ENCODE measurements around a stretch of chr17.

GRCh38 chr17:69717296-69717750 lies 302.8 kb downstream of the MAP2K6 start:
- RAMPAGE, long total RNA = no peak
- RRBS = no CpG with 5 or more reads among the region's 1 CpG

DNA sequence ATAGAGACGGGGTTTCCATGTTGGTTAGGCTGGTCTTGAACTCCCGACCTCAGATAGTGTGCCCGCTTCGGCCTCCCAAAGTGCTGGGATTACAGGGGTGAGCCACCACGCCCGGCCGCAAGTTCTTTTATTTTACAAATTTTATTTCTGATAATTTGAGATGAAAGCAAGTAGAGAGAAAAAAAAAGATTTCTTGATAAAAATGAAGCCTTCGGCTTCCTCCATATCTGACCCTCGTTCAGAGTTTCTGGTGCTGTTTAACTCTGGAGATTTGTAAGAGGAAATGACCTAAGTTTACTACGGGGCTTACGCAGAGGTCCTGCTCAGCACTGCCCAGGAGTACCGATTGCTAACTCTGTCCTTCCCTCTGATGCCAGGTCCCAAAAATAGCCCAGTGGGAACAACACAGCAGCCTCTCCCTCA lies 174.4 kb upstream of the KCNJ16 start:
- RAMPAGE, long total RNA = no peak
- RRBS = no CpG with 5 or more reads among the region's 12 CpGs

GRCh38 chr17:70947622-70948237 lies 778.4 kb downstream of the KCNJ2 start:
- RAMPAGE, long total RNA = no peak
- RRBS = no CpG with 5 or more reads among the region's 14 CpGs

GRCh38 chr17:72183207-72183722 lies 62.4 kb downstream of the SOX9 start:
- RAMPAGE, long total RNA = no peak
- RRBS = no CpG with 5 or more reads among the region's 4 CpGs

GRCh38 chr17:72392545-72393147 lies 271.8 kb downstream of the SOX9 start:
- RAMPAGE, long total RNA = no peak
- RRBS = 2% methylated on average over 5 of the region's 14 CpGs

DNA sequence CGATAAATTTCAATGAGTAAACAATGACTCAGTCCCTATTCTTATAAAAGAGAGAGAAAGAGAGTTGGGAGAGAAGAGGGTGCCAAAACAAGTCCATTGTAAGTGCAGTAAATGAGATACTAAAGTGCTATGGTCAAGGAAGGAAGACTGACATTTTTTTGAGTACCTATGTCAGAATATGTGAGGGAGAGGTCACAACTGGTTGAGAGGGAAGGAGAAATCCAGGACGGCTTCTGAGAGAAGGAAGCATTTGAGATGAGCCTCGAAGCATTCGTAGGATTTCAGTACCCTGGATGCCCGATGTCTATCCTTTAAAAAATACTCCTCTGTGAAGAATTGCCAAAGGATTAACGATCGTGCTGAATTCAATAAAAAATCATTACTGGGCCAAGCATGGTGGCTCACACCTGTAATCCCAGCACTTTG lies 277.1 kb downstream of the SOX9 start:
- RAMPAGE, long total RNA = no peak
- RRBS = no CpG with 5 or more reads among the region's 7 CpGs

GRCh38 chr17:72400033-72400525 lies 279.3 kb downstream of the SOX9 start:
- RAMPAGE, long total RNA = no peak
- RRBS = no CpG with 5 or more reads among the region's 6 CpGs

DNA sequence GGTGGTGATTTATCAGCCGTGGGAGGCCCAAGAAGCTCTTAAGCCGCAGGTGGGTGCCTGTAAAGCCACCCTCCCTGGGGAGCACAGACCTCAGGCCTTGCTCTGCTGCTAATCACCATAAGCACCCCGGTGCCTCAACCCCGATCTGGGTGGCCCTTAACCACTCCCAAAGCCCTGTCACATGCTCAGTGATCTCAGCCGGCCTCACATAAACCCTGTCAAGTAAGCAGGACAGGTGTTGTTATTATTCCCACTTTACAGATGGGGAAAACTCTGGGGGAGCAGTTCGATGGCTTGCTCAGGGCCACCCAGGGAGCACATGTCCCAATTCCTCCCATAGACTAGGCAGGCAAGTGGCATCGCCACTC lies 299.1 kb downstream of the SOX9 start:
- RAMPAGE, long total RNA = no peak
- RRBS = 30% methylated on average over 3 of the region's 7 CpGs

DNA sequence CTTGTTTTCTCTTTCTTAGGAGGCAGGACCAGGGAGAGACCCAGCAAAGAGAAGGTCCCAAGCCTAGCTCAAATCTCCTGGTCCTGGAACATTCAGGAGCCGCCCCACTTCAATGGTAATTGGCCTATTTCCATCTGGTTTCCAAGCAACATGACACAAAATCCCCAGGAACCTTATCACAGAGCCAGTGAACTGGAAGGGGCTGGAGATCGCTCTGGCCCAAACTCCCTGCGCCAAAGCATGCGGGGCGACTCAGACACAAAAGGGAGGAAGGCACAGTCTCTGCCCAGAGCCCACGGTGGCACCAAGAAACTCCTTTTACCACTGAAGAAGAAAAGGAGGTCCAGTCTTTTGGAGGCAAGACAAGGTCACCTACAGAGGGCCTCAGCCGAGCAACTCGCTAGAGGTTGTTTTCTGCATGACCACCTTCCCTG lies 394.6 kb downstream of the SOX9 start:
- RAMPAGE, long total RNA = no peak
- RRBS = no CpG with 5 or more reads among the region's 8 CpGs

DNA sequence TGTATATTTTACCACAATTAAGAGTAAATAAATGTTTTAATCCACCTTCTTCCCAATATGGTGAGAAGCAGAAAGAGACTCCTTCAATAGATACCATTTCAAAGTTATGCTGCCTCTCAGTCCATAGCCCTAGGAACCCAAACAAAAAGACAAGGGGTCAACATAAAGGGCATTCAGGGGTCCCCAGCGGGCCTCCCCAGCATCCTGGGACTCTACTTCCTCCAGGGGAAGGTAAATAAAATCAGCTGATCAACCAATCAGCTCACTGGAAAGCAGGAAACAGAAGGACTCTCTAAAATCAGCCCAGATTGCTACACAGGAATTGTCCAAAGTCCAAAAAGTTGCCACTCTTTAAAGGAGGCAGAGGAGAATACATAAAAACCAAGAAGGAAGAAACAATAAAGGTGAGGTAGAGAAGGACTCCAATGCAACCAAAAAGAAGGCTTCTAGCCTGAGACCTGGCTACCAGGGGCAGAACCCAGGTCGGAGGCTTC lies 404.4 kb downstream of the SOX9 start:
- RAMPAGE, long total RNA = no peak
- RRBS = no CpG with 5 or more reads among the region's 2 CpGs

DNA sequence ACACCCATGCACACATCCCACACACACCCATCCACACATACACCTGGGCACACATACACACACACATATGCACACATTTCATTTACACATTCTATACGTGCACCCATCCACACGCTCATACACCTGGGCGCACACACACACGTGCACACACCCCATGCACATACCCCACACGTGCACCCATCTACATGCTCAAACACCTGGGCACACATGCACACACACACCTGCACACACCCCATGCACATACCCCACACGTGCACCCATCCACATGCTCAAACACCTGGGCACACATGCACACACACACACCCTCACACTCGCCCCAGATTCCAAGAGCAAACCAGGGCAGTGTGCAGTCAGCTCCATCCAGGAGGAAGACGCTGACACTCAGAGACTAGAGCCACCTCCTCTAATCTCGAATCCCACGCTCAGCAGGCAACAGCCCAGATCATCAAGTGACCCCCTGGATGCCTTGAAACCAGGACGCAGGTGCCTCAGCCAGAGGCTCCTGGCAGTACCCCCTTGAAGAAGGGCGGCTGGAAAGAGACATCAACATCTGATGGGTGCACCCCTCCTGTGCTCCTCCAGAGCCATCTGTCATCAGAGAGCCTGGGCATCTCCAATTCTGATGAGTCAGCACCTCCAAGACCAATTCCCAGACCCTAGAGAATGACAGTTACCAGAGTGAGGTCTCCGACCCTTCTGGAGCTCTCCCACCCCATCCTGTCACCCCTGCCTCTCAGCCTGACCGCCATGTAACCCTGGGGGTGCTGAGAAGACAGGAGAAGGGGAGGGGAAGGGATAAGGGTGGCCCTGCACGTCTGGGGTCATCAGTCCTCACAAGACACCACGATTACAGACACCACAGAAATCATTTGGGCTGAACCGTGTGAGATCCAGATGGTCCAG lies 433.5 kb downstream of the SOX9 start:
- RAMPAGE, long total RNA = no peak
- RRBS = no CpG with 5 or more reads among the region's 17 CpGs

- RAMPAGE, long total RNA = no peak
- RRBS = no CpG with 5 or more reads among the region's 2 CpGs
Measured at GRCh38 chr17:72664694-72665543, 427.6 kb downstream of the SLC39A11 start.

- RAMPAGE, long total RNA = no peak
- RRBS = under 1% methylated on average over 3 of the region's 15 CpGs
Measured at GRCh38 chr17:73156147-73156591, 8.6 kb upstream of the SSTR2 start.

DNA sequence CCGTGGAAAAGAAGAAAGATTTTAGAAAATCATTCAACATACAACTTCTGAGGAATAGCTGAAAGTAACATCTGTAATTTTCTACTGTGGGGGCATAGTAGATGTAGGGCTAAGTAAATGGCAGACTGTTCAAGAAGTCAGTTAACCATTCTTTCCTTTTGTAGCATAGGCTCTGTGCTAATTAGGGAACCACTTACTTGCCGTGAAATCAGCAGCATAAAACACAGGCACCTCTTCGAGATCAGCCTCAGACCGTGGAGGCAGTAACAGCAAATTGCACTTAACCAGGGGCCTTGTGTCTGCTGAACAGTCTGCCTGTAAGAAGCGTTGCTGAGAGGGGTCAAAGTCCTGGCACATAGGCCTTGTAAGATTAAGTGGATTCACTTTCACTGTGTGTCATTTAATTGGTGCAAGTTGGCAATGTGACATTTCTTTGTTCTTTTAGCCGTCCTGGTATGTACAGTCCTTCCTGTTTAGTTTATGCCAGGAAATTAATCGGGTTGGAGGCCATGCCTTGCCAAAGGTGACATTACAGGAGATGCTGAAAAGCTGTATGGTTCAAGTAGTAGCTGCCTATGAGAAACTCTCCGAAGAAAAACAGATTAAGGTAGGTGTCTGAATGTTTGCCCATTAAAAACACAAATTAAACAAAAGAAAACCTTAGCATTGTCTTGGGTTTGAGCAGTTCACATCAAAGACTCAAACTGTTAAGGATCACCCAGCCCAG lies 10.5 kb downstream of the COG1 start:
- RAMPAGE, long total RNA = no peak
- RRBS = no CpG with 5 or more reads among the region's 8 CpGs

- RAMPAGE, long total RNA = no peak
- RRBS = no CpG with 5 or more reads among the region's 13 CpGs
Measured at GRCh38 chr17:73291169-73291899, 20.5 kb downstream of the CDC42EP4 start.

- RAMPAGE, long total RNA = no peak
- RRBS = no CpG with 5 or more reads among the region's 10 CpGs
Measured at GRCh38 chr17:73293351-73293935, 18.4 kb downstream of the CDC42EP4 start.

GRCh38 chr17:73348897-73349537 lies 37.2 kb upstream of the CDC42EP4 start:
- RAMPAGE, long total RNA = no peak
- RRBS = 100% methylated on average over 1 of the region's 10 CpGs

GRCh38 chr17:73474350-73474797 lies 162.6 kb upstream of the CDC42EP4 start:
- RAMPAGE, long total RNA = no peak
- RRBS = no CpG with 5 or more reads among the region's 9 CpGs

DNA sequence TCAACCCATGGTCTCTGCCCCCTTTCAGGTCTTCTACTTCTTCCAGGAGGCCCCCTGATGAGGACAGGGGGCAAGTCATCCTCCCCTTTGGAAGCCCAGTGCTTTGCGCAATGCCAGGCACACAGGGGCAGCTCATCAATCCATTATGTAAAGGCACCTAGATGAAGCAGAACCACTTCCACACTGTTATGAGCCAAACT lies 90.2 kb downstream of the SDK2 start:
- RAMPAGE, long total RNA = no peak
- RRBS = no CpG with 5 or more reads among the region's 1 CpG

GRCh38 chr17:73722097-73722540 lies 77.9 kb upstream of the SDK2 start:
- RAMPAGE, long total RNA = no peak
- RRBS = no CpG with 5 or more reads among the region's 7 CpGs

Measured in epithelial cell of proximal tubule (primary cell).